ENCODE data around the genes SRP19 and MCC.

DNA sequence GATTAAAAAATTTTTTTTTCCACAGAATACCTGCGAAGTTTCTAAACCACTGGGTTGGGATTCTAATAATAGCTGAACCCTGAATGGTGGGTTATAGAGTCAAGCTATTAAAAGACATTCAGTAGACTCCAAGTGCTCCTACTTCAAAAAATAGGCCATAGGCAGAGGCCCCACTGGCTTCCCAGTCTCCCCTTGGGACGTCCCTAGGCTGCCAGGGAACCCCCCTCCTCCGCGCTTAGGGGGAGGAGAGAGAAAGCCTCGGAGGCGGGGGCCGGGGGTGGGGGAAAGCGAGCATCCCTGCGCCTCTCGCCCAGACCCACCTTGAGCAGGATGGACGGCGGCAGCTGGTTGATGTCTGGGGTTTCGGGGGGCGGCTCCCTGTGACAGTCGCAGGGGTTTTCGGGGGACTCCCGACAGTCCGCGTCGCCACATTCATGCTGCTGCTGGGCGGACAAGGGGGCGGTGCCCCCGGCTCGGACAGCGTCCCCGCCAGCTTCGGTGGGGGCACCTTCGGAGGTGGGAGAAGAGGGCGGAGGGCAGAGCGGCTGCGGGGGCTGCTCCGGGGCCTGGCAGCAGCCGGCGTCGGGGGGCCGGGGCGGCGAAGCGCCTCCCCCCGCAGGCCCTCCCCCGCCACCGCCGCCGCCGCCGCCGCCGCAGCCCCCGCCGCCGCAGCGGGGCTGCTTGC is 1.4 kb downstream of the FBXL17 start:
- RRBS, 2 experiments: 0 to under 1% methylated on average over 9 to 14 of the region's 52 CpGs

GRCh38 chr5:108748873-108749981 is 1.5 kb downstream of the FER start:
- RRBS, 2 experiments: under 1 to 2% methylated on average over 23 of the region's 66 CpGs

- RRBS, 2 experiments: no CpG with 5 or more reads among the region's 2 CpGs
Measured at GRCh38 chr5:108924483-108925076, 176.9 kb downstream of the FER start.

GRCh38 chr5:109690582-109690911 is 820 bp downstream of the MAN2A1 start:
- RRBS, 2 experiments: under 1 to 2% methylated on average over 17 of the region's 37 CpGs

- RRBS, 2 experiments: no CpG with 5 or more reads among the region's 10 CpGs
Measured at GRCh38 chr5:109699552-109700212, 10.0 kb downstream of the MAN2A1 start.

- RRBS, 2 experiments: no CpG with 5 or more reads among the region's 6 CpGs
Measured at GRCh38 chr5:109774517-109775044, 84.9 kb downstream of the MAN2A1 start.

- RRBS, 2 experiments: no CpG with 5 or more reads among the region's 38 CpGs
Measured at GRCh38 chr5:109833055-109834205, 143.7 kb downstream of the MAN2A1 start.

GRCh38 chr5:109867423-109868169 is 177.9 kb downstream of the MAN2A1 start:
- RRBS, 2 experiments: no CpG with 5 or more reads among the region's 1 CpG

DNA sequence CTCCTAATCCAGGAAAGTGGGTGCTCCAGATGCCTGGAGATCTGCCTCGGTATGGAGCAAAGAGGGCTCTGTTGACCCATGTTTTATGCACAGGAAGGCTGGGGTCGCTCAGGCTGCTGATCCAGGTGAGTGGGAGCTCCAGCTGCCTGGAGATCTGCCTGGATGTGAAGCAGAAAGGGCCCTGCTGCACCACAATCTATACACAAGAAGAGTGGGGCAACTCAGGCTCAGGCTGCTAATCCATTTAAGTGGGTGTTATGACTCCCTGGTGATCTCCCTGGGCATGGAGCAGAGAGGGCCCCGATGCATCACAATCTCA is 103.2 kb upstream of the STARD4 start:
- RRBS, 2 experiments: no CpG with 5 or more reads among the region's 3 CpGs

- RRBS, 2 experiments: no CpG with 5 or more reads among the region's 2 CpGs
Measured at GRCh38 chr5:112023620-112024077, 266.7 kb upstream of the NREP start.

DNA sequence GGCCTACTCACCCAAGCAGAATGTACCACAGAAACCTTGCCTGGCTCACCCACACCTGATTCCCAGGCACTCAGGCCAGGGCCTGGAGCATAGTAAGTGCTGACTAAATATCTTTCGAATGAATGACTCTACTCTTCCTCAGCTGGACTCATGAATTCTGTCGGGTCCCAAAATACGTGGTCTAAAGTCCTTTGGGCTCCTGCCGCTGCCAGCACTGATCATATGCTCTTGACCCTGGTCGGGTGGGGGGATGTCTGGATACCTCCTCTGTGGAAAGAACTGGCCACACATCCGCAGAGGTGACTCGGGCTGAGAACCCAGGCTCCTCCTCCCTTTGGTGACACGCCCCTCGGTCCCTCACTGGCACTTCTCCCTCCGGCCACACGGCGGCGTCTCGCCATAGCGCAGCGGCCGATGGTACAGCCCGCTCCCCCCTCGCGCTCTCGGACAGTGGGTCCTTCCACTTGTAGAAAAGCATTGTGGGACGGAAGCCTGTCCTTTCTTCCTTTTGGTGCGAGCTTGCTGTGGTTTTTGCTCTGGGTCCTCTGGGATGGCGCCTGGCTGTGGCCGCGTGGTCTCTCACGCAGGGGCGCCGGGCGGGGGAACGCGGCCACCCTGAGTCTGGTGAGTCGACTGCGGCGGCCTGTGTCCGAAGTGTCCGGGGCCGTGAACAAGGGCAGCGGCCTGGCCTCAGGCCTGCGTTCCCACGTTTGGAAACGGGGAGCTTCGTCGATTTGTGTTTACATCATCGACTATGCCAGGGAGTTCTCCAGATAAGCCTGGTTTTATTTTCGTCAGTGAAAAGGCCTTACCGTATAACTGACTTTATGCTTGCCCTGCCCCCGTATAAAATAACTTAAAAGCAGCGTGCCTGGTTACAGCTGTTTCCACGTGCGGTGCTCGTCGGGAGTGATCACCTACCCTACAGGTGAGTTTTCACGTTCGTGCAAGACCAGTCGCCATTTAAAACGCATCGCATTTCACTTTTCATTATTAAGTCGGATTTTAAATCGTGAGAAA is 258.4 kb downstream of the EPB41L4A start:
- RRBS, 2 experiments: 1% methylated on average over 9 of the region's 60 CpGs

DNA sequence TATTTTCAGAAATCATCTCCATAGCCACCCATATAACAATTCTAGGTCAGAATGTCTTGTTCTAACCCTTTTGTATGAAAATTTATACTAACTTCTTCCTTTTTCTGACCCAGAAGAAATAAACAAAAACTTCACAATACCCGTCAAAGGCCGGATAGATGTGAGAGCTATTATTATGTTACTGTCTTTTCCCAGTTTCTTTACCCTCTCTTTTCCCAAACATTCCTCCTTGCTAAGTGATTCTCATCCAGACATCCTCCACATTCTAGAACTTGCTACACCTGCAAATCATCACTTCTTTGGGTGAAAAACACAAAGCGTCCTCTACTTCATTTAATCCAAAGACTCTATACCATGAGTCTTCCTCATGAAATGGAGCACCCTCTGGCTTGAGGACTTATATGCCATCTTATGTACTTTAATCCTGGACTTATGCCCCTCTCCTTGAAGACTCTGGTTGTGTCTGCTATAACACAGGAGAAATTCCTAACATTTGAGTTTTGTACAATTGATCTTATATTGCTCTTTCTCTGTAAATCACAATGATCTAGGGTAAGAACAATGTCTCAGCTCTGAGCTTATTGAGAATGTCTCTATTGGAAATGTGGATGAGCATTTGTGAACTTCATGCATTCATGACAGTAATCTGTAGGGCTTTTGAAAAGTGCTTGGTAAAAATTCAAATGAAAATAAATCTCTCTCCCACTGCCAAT is 194.0 kb downstream of the EPB41L4A start:
- RRBS, 2 experiments: no CpG with 5 or more reads among the region's 3 CpGs

DNA sequence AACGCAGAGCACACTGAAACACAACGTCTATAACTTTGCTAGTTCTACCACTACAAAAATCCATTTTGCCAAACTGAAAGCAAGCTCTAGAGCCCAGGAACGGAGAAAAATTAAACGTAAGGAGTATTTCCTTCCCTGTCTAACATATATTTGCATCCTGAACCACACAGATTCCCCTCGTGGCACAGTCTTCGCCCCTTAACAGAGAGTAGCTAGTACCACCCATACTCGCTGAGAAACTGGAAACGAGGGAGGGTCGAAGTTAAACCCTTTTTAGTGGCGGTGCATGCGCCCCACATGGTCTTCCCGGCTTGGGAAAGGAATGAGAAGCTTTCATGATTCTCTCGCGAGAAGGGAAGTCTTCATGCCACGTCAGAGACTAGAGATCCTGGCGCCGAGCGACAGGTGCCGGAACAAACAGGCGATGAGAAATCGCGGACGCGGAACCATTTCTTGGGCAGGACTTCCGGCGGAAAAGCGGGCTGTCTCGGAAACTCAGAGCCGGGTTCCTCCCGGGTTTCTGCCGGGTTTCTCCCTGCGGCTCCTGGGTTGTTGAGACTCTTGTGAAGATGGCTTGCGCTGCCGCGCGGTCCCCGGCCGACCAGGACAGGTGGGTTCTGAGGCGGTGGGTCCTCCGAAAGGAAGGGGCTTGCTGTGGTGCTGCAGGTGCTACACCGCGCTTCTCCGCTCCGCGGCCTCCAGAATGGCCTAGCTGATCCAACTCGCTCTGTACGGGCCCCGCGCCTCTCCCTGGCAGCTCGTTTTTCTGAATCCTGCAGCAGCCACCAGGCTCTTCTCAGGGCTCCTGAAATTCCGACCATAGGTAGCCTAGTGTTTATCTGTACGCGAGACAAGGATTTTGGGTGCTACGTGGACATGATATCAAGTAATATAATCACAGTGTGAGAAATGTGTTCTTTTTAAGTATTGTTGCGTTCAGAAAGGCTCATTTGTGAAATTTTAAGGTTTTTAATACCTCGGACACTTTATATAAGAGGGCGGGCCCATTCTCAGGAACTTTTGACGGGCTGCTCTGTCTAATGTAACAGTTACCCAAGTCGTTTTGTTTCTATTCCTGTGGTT is at the start of gene SRP19:
SRP19 (plus strand) TSS at position 480 of the 1,083 bp plus-strand sequence.
- RRBS, 2 experiments: under 1 to 3% methylated on average over 17 to 18 of the region's 59 CpGs

GRCh38 chr5:112863542-112863920 is 2.4 kb downstream of the SRP19 start:
- RRBS, 2 experiments: no CpG with 5 or more reads among the region's 4 CpGs

- RRBS, 2 experiments: no CpG with 5 or more reads among the region's 11 CpGs
Measured at GRCh38 chr5:113047633-113048395, 71.2 kb downstream of the DCP2 start.

DNA sequence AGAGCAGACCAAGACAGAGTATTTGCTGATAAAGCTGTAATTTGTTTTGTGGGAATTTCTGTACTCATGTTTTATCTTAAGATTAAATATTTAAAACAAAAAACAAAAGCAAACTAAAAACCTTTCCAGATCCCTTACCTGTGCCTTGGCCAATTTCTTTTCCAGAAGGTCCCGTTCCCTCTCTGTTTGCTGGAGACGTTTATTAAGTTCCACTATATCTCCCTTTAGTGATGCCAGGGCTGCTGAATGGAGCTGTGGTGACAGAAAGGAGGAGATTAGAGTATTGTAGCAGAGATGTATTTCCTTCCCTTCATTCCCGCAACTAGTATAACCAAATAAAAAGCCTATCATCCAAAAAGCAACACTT is 174.6 kb downstream of the DCP2 start:
- RRBS, 2 experiments: no CpG with 5 or more reads among the region's 3 CpGs

DNA sequence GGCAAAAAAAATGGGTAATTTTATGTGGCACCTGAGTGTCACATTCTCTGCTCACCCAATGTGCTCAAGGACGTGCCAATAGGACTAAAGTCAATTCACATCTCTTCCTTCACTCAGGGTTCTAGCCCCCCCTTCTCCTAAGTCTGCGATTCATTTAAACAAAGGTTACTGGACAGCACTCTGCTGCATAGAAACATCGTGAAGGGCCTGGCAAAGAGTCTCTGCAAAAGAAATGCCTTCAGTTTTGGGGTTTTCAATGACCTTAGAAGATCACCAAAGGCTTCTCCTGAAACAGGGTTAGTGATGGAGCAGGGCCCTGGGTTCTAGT is 142.2 kb downstream of the TSSK1B start:
- RRBS, 2 experiments: no CpG with 5 or more reads among the region's 3 CpGs

- RRBS, 2 experiments: 22% methylated on average over 3 of the region's 101 CpGs
Measured at GRCh38 chr5:113487754-113488996, at the start of gene MCC. MCC (minus strand) TSS chr5:113488453.

DNA sequence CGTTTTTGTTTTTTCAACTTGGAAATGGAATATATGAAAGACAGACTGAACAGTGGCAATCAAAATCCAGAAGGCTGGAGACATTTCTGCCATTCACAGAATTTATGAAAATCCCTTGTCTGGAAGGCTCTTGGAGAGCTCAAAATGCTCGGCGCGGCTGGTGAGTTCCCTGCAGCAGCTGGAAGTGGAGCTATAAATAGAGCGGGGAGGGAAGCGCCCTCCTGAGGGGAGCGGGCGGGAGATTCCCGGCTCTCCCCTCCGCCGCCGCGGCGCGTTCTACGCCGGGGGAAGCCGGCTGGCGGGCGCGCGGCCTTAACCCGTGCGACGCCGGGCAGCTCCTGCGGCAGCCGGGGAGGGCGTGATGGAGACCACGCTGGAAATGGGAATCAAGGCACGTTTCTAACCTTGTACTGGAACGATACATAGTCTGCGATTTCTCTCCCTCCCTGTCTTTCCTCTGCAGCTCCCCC is 306.6 kb upstream of the KCNN2 start:
- RRBS, 2 experiments: under 1% methylated on average over 16 of the region's 33 CpGs

DNA sequence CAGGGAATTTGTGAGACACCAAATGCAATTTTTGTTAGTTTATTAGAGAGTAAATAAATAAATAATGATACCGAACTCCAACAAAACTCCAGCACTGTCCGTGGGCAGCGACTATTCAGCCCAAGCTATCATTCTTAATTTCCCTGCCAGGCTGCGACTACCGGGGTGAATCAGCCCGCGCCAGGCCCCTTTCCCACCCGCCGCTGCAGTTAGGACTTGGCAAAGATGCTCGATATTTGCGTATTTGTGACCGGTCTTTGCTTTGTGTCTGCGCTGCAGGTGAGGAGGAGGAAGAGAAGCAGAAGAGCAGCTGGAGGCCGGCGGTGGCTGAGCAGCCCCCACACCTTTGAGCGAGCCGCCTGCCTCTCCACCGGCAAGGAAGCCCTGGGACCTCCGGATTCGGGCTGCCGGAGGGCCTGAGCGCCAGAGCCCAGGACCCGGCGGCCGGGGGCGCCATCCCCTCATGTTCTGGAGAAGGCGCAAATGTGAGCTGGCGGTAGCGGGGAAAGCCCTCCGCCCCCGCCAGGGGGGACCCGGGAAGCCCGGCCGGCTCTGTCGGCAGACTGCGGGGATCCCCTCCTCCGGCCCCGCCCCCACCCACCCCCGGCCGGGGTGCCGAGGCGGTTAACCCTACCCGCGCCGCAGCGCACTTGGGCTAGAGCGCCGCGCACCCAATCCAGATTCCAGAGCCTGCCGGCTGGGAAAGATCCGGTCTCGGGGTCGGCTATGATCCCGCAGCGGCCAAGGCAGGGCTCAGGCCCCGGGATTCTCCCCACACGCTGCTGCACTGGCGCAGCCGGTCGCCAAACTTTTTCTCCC is 995 bp upstream of the KCNN2 start:
- RRBS, 2 experiments: under 1 to 2% methylated on average over 34 to 35 of the region's 60 CpGs

All from NT2/D1 (cell line).